NCI-H460 (cell line): ENCODE measurements around the genes HAO1 and PAK5.

DNA sequence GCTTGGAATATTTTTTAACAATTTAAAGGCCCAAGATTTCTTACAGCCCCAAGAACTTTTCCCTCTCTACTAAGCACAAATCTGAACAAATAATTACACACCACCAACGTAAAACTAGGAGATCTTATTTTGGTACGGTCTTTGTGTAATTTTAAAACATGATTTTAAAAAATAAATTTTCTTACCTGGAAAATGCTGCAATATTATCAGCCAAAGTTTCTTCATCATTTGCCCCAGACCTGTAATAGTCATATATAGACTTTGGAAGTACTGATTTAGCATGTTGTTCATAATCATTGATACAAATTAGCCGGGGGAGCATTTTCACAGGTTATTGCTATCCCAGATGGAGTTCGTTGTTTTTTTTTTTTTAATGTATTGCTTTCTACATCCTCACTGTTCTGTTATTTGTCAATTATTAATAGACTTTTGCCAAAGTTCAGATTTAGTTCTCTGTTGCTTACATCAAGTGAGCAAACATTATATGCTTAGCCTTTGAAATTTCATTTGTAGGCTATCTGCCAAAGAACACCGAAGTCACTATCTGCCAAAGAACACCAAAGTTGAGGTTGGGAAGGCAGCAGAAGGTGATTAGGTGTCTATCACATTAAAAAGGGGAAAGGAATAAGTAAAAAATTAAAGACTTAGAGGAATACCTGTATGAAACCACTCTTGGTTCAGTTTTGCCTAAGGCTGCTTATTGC lies at the start of gene HAO1:
TSS of gene HAO1 (minus strand) at position 358 of the 704 bp plus-strand sequence.
RAMPAGE:
- cytosol, long total RNA: no peak
- long total RNA: no peak
- nucleus, long total RNA: no peak

DNA sequence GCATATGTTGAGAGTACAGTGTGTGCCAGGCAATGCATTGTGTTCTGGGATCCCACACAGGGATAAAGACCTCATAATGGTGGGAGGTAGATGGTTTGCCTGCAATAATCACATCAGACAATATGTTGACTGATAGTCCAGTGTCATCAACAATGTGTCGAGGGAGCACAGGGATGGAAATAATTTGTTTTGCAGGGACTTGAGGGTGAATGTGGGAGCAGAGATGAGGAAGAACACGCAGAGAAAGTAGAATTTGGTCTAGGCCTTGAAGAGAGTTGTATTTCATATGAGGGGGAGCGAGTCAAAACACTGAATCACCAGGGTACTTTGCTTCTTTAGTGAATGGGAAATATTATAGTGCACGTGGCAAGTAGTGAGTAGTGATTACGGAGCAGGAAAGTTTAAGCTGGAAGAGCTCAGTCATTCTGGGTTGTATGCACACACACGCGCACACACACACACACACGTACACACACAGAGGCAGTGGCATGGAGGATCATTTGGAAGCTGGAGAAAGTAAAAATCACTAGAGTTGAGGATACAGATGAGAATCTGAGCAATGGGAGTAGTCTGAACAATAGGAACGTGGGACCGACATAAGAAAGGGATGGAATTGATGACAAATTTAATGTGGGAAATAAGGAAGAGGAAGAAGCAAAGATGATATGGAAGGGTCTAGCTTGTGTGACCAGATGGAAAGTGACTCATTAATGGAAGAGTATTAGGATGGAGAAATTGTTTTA lies 70.8 kb downstream of the PLCB1 start:
RAMPAGE:
- cytosol, long total RNA: no peak
- long total RNA: no peak
- nucleus, long total RNA: no peak

DNA sequence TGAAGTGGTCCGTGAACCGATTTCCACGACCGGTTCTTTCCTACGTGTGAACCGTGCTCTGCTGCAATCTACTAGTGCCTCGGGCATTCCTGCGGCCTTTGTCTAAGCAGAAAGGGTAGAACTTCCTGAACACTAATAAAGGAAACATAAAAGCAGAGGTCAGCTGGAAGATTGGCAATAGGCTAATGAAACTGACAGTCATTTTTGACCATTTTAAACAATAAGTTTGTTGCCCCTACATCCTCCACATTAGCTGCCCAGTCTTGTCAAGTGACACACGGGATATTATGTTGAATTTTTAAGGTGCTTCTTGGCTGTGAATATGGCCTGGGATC lies 410.1 kb downstream of the PLCB1 start:
RAMPAGE:
- cytosol, long total RNA: no peak
- long total RNA: no peak
- nucleus, long total RNA: no peak

DNA sequence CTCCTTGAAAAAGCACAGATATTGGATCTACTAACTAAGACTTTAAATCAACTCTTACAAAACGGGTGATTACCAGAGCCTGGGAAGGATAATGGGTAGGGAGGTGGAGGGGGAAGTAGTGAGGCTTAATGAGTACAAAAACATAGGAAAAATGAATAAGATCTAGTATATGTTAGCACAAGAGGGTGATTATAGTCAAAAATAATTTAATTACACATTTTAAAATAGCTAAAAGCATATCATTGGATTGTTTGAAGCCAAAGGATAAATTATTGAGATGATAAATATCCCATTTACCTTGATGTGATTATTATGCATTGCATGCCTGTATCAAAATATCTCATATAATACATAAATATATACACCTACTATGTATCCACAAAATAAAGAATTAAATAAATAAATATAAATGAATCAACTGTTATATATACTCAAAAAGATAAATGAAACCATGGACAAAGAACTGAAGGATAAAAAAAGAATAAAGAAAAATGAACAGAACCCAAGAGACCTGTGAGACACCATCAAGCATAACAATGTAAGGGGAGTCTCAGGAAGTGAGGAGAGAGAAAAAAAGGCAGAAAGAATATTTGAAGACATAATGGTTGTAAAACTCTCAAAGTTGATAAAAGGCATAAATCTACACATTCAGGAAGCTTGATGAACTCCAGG lies 426.0 kb downstream of the PLCB1 start:
RAMPAGE:
- cytosol, long total RNA: no peak
- long total RNA: no peak
- nucleus, long total RNA: no peak

GRCh38 chr20:8601223-8601602 lies 467.7 kb upstream of the PLCB4 start:
RAMPAGE:
- cytosol, long total RNA: no peak
- long total RNA: no peak
- nucleus, long total RNA: no peak

DNA sequence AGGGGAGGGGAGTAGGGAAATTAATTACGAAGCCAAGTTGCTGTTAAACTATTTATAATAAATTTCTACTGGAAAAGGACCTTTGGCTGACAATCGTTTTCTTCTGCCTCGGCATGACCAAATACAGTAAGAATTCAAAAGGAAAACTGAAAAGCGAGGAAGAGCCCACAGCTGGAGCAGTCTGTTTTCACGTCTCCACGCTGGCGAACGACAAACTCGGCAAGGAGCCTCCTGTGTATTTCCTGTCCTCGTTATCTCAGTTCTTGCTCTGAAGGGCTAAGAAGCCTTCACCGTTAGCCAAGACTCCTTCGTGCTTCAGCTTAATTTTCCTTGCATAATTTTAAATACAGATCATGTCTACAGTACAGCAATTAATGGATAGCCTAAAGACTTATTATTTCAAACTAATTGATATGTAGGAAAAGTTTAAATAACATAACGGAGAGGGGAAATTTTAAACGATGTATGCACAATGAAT lies 214.3 kb upstream of the PLCB4 start:
RAMPAGE:
- cytosol, long total RNA: no peak
- long total RNA: no peak
- nucleus, long total RNA: no peak

DNA sequence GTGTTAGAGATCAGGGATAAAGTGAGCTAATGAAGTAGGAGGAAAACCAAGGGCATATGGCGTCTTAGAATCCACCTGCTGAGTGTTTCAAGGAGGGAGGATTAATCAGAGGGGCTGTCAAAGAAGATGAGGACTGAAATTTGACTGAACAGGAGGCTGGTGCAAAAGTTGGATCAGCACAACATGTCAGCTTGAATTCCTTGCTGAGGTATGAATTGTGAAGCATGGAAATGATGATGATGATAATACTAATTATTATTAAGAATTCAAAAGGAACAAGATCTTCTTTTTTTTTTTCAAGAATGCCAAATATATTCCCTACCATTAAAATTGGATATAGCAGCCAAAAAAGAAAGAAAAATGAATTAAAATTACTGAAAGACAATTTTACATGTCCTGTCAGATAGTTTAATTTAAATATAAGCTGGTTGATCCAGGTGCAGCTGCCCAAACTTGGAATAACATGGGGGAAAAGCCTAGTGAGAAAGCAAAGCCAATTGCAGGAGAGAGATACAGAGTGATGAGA lies 39.5 kb downstream of the PLCB4 start:
RAMPAGE:
- cytosol, long total RNA: no peak
- long total RNA: no peak
- nucleus, long total RNA: no peak

RAMPAGE:
- cytosol, long total RNA: no peak
- long total RNA: no peak
- nucleus, long total RNA: no peak
Measured at GRCh38 chr20:9515611-9516238, 1.3 kb downstream of the LAMP5 start.

DNA sequence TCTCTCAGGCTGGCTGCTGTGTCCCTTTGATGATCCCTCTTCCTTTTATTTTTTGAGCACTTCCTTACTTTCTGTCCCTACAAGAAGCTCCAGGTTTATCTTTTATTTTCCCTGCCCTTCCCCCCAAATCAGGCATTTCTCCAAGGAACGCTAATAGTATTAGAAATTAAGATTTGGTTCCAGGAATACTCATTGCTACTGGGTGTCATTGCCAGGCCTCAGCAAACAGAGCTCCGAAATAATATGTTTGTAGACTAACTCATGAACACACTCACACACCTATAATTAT lies 68.5 kb downstream of the LAMP5 start:
RAMPAGE:
- cytosol, long total RNA: no peak
- long total RNA: no peak
- nucleus, long total RNA: no peak

GRCh38 chr20:9838320-9839515 lies at the start of gene PAK5:
PAK5 (minus strand) TSS chr20:9839076.
RAMPAGE:
- cytosol, long total RNA: no peak
- long total RNA: no peak
- nucleus, long total RNA: no peak

GRCh38 chr20:9985826-9986513 lies 48.8 kb upstream of the ANKEF1 start:
RAMPAGE:
- cytosol, long total RNA: no peak
- long total RNA: no peak
- nucleus, long total RNA: no peak

RAMPAGE:
- cytosol, long total RNA: no peak
- long total RNA: no peak
- nucleus, long total RNA: no peak
Measured at GRCh38 chr20:10131687-10132568, 86.7 kb upstream of the SNAP25 start.

GRCh38 chr20:10397709-10397908 lies 36.4 kb downstream of the MKKS start:
RAMPAGE:
- cytosol, long total RNA: no peak
- long total RNA: no peak
- nucleus, long total RNA: no peak

GRCh38 chr20:10423681-10424178 lies 10.3 kb downstream of the MKKS start:
RAMPAGE:
- cytosol, long total RNA: no peak
- long total RNA: no peak
- nucleus, long total RNA: no peak

RAMPAGE:
- cytosol, long total RNA: no peak
- long total RNA: no peak
- nucleus, long total RNA: no peak
Measured at GRCh38 chr20:10638301-10638821, 35.4 kb downstream of the JAG1 start.

DNA sequence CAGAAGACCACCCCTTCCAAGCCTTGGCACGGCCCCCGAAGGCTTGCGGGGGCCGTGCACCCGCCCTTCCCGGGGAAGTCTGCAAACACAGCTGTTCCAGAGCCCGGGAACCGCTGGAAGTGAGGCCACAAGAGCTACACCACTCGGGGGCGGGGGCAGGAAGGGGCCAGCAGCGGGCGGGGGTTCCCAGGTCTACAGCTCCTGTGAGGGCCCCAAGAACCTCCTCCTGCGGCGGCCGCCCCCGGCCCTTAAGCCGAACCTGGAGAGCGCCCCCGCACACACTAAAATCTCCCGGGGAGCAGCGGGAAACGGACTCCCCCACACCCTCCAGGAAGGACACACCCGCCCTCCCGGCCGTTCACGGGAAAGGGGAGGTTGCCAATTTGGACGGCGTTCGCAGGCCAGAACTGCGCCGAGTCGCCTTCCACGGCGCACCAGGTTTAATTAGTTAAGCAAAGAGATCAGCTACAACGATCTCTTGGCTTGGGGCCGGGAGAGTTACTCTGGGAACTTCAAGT lies 1.8 kb downstream of the JAG1 start:
RAMPAGE:
- cytosol, long total RNA: no peak
- long total RNA: no peak
- nucleus, long total RNA: no peak

RAMPAGE:
- cytosol, long total RNA: no peak
- long total RNA: no peak
- nucleus, long total RNA: no peak
Measured at GRCh38 chr20:11891130-11891987, 26.3 kb upstream of the BTBD3 start.

GRCh38 chr20:12165924-12166657 lies 248.4 kb downstream of the BTBD3 start:
RAMPAGE:
- cytosol, long total RNA: no peak
- long total RNA: no peak
- nucleus, long total RNA: no peak

RAMPAGE:
- cytosol, long total RNA: no peak
- long total RNA: no peak
- nucleus, long total RNA: no peak
Measured at GRCh38 chr20:12762763-12763076, 246.1 kb upstream of the SPTLC3 start.

DNA sequence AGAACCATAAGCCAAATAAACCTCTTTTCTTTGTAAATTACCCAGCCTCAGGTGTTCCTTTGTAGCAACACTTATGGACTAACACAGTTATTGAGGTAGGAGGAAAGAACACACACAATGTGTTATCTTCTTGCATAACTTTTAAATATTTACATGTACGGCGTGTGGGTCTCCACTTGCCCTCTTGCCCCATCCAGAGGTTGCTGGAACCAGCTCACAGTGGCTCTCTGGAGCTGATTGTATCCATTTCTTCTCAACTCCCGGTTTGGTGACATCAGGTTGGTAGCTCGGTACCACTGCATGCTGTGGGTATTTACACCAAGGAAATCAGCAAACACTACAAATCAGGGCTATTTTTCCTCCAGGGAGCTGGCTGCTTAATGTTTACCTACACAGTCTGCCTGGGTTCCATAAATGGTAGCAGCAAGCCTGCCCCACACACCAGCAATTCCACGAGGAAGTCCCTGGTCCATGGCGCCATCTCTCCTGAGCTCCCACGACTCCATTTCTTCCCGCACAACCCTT lies 54.3 kb upstream of the TASP1 start:
RAMPAGE:
- cytosol, long total RNA: no peak
- long total RNA: no peak
- nucleus, long total RNA: no peak